Measurements from ENCODE around the gene TSTD3.

DNA sequence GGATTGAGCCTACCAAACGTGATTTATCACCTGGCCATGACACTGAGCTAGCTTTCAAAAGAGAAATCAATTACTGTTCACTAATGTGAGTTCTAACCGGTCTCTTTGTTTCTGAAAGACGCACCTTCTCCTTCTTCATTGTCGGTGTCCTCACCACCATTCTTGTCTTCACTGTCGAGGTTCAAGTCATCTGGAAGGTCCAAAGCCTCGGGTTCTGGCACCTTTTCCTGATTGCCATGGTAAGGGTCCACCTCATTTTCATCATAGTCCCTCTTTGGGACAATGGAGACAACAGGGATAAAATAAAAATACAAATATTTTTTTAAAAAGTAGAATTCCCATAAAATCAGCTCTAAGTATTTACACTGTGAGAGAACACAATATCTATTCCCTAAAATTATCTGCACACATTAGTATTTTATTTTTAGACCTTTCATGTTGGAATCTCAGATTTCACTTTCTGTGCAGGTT, 22.8 kb upstream of the LYRM2 start:
- PRO-cap: no peak

DNA sequence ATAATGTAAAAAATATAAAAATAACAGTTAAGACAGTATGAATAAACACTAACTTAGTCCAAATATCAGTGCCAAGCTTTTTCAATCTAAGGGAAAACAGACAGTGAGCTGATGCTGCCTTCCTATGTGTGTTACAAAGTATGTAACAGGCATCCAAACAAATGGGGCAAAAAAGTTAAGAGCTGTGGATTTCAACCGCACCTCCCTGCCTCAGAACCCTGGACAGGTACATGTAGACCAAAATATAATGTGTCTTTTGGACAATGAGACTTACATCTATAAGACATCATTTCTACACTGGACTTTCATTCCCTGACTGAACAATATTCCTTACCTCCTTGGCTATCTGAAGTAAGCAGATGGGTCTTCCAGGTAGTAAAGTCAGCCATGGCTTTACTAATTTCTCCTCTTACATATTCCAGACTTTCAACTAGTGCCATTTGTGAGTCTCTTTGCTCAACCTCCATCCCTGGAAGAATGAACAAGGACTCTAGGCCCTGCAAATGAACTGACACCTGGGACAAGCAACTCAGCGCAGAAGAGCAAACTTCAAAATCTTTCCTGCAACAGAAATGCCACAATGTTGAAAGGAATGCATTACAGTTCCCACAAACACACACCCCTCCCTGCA, 34.5 kb upstream of the LYRM2 start:
- PRO-cap: no peak

GRCh38 chr6:89952714-89953309, 58.5 kb downstream of the GJA10 start:
- PRO-cap: no peak

- PRO-cap: no peak
Measured at GRCh38 chr6:90097809-90098528, 198.7 kb downstream of the BACH2 start.

DNA sequence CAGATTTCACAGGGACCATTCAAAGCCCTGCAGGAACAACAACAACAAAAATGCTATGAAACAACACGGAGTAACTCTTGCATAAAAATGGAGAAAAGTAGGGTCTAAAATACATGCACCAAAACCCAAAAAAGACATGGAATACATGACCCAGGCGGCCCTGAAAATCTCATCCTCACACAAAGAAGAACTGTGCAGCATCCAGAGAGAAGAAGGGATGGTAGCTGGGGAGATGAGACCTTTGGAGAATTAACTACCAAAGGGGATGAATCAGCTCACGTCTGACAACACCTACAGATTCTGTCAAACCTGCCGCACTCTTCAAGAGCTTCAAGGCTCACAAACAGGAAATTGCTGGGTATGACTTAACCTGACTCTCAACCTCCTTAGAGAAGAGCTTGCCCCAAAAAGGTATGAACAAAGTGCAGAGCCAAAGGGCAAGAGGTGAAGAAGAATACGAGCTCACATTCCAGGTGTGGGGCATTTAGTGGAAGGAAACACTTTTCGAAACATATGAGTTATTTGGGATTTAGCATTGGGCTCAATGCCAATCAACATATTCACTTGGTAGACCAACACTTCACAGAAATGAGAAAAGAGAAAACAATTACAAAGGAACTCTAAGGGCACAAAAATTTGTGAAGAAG, 139.8 kb downstream of the BACH2 start:
- PRO-cap: no peak

DNA sequence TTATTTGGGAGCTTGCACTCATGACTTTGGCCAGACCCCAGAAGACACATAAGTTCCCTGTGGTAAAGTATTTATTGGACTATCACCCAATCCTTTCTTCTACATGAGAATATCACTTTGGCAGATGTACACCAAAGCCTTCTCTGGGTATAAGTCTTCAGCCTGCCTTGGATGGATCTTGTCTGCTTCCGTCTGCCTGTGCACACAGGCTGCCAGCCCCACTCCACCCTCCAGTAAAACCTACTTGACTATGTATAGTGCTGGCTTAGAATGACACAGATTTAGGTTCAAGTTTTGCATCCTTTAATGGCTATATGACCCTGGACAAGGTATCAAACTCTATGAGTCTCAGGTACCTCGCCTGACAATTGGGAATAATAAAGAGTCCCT, 63.4 kb downstream of the BACH2 start:
- PRO-cap: no peak

DNA sequence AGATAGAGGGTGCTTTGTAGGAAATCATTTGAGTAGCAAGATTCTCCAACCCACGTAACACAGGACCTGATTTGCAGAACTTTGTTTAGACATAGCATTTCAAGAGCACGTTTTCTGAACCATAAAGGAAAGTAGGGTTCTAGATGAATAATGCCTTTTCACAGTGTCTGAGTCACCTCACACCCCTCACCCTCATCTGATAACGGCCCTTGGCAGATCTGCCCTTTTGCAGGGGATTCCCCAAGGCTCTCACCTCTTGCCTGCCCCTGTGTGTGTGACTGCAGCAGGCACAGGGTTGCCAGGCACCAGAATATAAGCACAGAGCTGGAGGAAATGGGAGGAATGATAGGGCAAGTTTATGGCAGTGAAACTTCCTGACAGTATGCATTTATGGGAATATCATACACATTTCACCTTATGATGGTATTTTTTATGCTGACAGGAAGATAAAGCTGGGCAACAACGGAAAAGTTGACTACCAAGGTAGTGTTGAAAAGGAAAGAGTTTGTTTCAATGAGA, 101.3 kb upstream of the BACH2 start:
- PRO-cap: no peak

- PRO-cap: no peak
Measured at GRCh38 chr6:90446441-90446734, 140.5 kb downstream of the MAP3K7 start.

DNA sequence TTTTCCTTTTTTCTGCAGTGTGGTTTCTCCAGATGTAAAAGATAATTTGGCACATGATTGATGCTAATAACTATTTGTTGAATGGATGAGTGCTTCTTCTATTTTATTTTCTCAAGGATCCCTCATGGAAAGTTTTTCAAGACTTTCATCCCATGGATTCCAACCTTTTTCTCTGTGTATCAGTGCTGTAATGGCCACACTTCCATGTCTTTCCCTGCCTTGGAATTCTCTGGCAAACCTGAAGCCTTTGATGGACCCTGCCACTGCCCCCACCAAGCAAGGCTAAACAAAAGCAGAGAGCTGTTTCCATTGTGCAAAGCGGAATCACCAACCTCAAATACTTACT, 1036.9 kb upstream of the MAP3K7 start:
- PRO-cap: no peak

GRCh38 chr6:92745814-92746215, 673.5 kb downstream of the EPHA7 start:
- PRO-cap: no peak

DNA sequence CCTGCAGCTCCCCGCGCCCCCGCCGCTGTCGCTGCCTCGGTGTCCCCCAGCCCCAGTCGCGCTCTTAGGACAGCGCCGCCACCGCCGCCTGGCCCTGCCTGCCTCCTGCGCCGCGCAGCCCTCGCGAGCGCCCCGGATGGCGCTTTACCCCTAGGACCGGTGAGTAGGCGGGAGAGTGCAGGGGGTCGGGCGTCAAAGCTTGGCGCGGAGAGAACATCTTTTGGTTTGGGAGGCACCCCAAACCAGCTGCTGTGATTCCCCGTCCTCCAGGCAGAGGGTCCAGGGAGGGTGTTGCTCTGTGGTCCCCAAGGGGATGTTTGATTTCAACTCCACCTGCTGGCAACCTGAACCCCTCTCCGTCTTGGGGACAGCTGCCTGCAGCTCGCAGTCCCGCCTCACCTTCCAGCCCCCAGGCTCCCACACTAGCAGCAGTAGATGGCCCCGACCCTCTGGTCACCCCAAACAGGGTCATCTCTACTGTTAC, 322 bp downstream of the FUT9 start:
- PRO-cap: no peak

DNA sequence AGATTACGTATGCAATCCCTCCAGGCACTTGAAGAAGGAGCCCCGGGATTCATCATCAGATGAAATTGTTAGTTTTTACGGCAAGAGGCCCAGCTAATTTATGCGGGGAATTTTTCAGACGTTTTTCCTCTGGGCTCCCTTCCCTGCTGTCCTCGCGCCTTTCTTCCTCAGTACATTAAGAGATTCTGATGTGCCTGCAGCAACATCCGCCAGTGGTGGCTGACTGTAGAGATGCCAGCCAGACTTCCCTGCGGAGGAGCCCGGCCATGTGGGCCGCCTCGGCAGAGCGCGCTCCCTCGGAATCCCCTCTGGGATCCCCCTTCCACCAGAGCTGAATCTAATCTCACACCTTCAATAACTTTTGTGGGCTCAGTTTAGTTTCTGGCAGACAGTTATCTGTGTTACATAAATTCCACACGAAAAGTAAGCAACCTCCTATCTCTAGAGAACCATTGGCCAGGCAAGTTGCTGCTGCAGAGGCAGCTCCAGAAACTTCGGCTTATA, 46.3 kb upstream of the POU3F2 start:
- PRO-cap: no peak

DNA sequence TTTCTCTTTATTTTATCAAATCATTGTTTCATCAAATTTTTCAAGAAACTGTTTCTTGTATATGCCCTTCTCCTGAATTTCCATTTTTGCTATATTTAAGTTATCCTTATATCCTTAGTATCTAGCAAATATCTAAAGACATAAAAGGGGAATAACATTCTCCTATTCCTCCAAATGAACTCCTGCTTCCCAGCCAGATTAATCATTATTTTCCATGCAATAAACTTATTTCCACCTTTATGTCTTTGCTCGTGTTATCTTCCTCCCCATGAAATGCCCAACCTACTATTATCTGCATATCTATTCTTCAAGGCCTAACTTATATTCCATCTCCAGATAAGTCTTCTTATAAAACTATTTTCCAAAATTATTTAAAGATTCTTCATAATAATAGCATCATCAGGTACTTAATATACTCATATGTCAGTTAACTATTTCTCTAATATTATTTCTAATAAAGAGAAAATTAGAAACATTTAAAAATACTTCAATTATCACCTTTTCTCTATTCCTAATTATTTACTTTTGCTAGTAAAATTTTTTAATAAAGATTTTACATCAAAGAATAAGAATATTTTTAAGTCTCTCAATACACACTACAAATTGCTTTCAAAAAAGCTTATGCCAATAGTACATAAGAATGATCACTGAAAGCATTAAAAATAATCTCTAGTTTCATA, 29.4 kb downstream of the FBXL4 start:
- PRO-cap: no peak

DNA sequence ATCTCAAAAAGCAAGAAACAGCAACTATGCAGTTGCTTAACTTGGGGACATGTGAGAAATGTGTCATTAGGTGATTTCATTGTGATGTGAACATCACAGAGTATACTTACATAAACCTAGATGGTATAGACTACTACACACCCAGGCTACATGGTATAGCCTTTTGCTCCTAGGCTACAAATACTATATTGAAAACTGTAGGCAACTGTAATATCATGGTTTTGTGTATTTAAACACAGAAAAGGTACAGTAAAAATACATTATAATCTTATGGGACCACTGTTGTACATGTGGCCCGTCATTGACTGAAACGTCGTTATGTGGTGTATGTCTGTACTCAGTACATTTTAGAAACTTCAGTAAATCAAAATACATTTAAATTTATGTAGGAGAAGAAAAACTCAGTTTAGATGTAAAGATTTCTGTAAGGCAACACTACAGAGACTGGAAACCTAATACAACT, 3.4 kb upstream of the COQ3 start:
- PRO-cap: no peak

GRCh38 chr6:99520846-99521157, at the start of gene TSTD3:
Gene TSTD3 (plus strand): TSS chr6:99521049.
- PRO-cap: unidirectional peak, plus-strand start at chr6:99520977; unidirectional peak, plus-strand start at chr6:99521049

DNA sequence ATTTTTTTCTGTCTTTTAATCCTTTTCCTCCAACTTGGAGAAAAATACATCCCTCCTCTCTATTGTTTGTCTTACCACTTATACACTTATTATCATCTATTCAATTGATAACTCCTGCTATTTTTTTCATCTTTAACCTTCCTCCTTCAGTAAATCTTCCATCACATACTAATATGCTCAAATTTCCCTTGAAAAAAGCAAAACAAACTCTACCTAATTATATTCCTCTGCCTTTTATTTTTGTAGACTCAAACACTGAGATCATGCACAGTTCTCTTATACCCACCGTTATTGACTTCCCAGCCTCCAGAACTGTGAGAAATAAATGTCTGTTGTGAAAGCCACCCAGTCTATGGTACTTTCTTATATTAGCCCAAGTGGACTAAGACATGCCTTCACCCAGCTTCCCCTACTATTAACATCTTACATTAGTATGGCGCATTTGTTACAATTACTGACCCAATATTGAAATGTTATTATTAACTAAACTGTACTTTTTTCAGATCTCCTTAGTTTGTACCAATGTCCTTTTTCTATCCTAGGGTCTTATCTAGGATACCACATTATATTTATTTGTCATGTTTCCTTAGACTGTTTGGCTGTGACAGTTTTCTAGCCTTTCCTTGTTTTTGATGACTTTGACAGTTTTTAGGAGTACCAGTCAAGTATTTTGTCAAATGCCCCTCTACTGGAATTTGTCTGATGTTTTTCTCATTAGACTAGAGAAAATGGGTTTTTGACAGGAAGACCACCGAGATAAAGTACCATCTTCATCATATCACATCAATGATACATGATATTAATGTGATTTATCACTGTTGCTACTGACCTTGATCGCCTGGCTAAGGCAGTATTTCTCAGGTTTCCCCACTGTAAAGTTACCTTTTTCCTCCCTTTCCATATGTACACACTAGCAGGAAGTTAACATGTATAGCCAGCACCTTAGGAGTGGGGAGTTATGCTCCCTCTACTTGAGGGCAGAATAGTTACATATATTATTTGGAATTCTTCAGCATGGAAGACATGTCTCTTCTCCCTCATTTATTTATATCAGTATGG, 14.7 kb downstream of the CCNC start:
- PRO-cap: no peak

- PRO-cap: no peak
Measured at GRCh38 chr6:100466926-100467342, 2.2 kb upstream of the SIM1 start.

- PRO-cap: no peak
Measured at GRCh38 chr6:100741091-100741764, 139.9 kb downstream of the ASCC3 start.

DNA sequence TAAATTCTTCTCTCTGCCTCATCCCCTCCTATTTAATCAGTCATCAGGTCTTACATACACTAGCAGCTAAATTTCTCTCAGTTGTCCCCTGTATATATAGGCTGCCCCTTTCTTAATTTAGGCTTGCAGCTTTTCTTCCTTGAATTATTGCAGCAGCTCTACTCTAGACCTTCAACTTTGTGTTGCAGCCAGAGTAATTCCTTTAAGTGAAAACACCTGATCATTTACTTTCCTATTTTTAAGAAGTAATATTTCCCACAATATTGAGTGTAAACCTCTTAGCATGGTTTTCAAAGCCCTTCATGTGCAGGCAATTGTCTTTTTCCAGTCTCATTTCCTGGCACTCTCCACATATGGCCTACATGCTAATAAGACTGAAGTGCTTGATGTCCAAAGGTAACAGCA, 87.2 kb downstream of the ASCC3 start:
- PRO-cap: no peak

GRCh38 chr6:101399312-101399772, 5.8 kb downstream of the GRIK2 start:
- PRO-cap: no peak